Neural progenitor cell (in vitro differentiated cells): ENCODE data around the gene SLC24A2.

- RAMPAGE, long total RNA, result no peak
These were observed 101.1 kb downstream of the NFIB start for GRCh38 chr9:14212829-14213240.

DNA sequence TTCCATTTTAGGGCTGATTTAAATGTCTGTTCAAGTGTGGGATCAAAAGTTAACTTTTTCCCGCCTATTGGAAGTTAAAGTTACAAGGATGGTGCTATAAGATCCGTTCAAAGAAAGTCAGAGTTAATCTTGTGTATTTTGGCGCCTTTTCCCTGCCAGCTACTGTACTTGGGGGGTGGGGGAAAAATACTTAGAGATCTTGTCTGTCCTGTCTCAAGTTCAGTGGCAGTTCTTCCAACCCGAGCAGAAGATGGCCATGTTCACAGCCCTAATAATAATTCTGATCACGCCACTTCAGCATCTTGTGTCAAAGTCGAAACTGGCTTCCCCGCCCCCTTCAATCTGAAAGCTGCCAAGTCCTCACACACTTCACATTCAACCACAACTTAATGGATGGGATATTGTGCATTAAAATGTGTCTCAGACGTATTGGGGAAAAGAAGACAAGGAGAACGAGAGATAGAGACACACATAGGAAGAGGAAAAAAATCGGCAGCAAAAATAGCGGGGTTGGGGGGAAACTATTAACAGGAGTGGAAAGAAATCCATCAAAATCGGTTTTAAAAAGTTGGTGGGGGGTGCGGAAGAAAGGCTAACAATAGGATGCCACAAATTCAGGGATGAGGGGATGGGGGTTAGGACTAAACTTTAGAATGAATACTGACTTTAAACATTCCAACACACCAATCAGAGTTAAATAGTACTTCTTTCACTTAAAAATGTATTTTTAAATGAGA, 7.0 kb upstream of the NFIB start:
- RAMPAGE, long total RNA, result no peak

GRCh38 chr9:14419273-14419732, 105.4 kb upstream of the NFIB start:
- RAMPAGE, long total RNA, result no peak

DNA sequence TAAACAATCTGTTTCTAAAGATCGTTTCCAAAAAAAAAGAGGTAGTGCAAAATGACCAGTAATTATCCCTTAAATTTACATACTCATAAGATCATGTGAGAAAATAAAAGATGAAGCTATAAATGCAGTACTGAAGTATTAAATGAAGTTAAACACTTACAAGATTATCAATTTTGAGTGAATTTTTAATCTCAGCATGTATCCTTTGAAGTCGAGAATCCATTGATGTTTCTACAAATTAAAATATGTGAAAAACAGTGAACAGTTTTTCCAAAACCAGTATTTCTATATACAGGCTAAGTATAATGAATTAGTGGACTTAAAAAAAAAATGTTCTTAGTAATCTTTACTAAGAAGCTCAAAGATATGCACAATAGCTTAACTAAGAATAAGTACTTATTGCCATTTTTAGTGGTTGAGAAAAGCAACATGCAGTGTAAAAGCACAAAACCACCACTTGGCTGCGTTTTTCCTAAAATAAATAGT, 41.6 kb downstream of the PSIP1 start:
- RAMPAGE, long total RNA, result no peak

- RAMPAGE, long total RNA, result no peak
These were observed 38.3 kb downstream of the PSIP1 start for GRCh38 chr9:15472483-15472870.

DNA sequence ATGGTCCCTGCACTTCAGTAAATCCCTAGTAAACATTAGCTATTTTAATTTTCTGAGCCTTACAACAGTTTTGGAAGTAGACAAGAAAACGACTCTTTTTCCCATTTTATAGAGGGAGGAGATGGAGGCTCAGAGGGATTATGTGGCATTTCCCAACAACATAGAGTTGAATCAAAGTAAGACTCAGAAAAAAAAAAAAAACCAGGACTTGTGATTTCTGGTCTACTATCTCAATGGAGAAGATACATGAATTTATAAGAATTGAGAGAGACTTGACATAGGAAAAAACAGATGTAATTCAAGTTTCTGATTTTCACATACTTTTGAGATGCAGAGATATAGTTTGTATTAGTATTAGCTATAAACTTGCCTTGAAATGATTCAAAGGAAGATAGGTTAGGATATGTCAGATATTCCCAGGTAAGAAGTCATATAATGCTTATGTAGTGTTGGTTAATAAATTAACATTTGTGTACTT, 365.4 kb downstream of the CCDC171 start:
- RAMPAGE, long total RNA, result no peak

- RAMPAGE, long total RNA, result no peak
These were observed 547.9 kb downstream of the CCDC171 start for GRCh38 chr9:16100827-16101068.

DNA sequence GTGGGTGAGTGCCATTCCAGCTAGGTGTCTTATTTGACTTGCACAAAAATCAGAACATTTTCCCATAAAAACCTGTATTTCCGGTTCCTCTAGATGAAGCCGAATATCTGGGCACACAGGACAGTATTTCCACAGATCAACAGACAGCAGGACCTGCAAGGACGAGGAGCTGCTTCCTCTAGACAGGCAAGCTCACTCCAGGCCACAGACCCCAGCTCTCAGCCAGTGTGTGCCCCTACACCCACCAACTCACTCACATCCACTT, 588.7 kb downstream of the BNC2 start:
- RAMPAGE, long total RNA, result no peak

DNA sequence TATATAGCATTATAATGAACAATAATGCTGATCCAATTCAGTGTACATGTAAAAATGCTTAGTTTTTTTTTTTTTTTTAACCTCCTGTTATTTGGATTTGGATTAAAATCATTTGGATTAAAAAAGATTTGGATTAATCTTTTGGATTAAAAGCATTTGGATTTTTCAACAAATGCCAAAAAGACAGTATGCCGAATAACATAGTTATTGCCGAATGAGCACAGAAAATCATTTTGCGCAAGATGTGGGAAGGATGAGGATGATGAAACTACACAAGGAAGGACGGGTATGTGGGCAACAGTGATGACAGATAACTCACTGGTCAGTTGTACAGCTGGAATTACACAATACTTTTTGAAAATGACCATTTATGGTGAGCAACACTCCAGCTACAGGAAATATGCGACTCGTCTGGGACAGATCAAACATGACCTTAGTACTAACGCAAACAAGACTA, 457.1 kb downstream of the BNC2 start:
- RAMPAGE, long total RNA, result no peak

DNA sequence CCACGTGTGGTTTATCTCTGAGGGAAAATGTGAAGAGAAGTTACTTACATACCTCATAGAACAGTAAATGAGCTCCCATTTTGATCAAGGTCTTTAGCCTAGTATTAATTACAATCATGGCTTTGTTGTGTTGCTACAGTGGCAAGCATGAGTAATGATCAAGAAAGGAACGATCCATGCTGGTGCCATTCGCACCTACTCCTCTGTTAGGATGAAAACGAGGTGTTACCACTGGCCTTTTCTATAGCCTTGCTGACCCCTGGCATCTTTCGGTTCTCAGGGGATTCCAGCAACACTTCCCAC, 456.8 kb downstream of the BNC2 start:
- RAMPAGE, long total RNA, result no peak

DNA sequence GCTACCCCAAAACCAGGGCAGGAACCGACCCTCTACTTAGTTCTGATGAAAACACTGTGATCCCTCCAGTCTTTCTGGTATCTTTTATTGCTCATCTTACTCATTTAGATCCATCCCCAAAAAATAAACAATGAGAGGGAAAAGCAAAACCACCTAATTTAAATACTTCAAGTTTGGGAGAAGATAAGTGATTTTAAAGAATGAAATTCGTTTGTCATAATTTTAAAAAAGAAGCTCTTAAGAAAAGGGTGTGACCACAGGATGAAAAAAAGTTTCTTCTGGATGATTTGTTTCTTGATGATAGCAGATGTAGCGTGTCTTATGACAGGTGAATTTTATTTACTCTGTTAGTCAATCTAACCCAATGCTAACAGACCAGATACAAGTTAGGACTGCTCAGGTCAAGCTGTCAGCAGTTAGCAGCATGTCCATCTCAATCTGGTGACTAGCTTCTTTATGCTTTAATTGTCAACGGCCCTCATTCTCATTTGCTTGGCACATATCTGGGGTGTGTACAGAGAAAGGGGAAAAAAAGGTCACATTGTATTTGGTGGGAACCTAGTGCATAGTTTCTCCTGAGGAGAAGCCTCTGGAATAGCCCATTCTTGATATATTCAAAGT, 456.1 kb downstream of the BNC2 start:
- RAMPAGE, long total RNA, result no peak

- RAMPAGE, long total RNA, result no peak
These were observed 354.5 kb downstream of the BNC2 start for GRCh38 chr9:16515646-16516607.

- RAMPAGE, long total RNA, result no peak
These were observed 232.6 kb downstream of the BNC2 start for GRCh38 chr9:16637886-16638212.

DNA sequence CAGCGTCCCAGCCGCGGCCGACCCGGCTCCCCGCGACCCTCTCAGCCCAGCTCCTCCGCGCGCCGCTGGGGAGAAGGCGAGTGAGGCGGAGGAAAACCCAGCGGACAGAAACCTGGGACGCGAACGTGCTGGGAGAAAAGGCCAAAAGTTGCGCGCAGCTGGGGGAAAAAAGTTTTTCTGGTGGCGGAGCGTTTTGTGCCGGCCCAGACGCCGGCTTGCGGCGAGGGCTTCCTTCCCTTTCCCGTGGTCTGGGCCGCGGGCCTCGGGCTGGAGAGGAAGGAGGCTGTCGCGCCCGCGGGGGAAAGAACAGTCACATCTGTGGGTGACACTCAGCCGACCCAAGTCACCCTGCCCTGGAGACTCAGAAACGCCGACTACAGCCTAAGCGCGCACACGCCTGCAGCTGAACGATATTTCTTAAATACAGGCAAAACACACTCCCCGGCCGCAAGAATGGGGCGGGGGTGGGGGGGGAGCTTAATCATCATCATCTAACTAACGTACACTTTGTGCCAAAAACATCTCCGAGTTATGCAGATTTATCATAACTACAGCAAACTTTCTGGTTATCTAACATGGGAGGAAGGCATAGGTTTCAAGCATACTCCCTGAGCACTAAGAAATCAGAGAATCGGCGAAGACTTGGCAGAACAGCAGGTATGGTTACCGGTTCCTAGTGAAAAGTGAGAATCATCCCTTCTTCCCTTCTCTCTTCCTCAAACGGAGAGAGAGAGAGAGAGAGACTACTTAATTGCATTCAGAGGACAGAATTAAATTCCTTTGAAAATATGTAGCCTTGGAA, 1.3 kb upstream of the BNC2 start:
- RAMPAGE, long total RNA, result no peak

DNA sequence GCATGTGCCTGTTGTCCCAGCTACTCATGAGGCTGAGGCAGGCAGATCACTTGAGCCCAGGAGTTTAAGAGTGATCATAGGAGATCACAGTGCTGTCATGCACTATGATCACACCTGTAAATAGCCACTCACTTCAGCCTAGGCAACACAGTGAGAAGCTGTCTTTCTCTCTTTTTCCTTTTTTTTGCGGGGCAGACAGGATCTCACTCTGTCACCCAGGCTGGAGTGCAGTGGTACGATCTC, 23.3 kb upstream of the PLIN2 start:
- RAMPAGE, long total RNA, result no peak

- RAMPAGE, long total RNA, result no peak
These were observed 39.1 kb upstream of the PLIN2 start for GRCh38 chr9:19166427-19166841.

DNA sequence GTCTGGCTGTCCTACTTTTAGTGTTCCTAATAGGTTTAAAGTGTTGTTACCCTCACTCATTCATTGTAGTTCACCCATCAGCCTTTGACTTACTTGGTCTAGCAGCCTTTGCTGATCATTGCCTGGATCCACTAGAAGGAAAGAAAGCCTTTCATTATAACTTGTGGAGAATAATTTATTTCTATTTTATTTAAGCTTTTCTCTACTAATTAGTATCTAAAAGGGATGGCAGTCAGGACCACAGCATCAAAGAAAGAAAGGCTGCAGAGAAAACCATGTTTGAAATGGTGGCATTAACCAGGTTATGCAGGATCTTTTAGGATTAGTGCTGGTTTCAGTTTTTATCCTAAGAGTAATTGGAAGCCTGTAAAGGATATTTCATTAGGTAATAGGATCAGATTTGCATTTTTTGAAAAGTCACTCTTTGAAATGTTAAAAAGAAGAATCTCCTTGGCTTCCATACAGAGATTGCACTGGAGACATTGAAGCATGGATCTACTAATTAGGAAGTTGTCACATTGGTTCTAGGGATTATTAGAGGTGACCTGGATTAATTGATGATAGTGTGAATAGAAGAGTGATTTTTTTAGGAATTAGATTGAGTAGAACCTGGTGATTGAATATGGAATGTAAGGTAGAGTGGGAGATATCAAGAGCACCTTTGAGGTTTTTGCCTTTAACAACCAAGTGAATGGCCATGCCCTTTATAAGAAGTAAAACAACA, 59.2 kb downstream of the RPS6 start:
- RAMPAGE, long total RNA, result no peak

GRCh38 chr9:19375826-19376375, 4.1 kb downstream of the RPS6 start:
- RAMPAGE, long total RNA, result no peak

DNA sequence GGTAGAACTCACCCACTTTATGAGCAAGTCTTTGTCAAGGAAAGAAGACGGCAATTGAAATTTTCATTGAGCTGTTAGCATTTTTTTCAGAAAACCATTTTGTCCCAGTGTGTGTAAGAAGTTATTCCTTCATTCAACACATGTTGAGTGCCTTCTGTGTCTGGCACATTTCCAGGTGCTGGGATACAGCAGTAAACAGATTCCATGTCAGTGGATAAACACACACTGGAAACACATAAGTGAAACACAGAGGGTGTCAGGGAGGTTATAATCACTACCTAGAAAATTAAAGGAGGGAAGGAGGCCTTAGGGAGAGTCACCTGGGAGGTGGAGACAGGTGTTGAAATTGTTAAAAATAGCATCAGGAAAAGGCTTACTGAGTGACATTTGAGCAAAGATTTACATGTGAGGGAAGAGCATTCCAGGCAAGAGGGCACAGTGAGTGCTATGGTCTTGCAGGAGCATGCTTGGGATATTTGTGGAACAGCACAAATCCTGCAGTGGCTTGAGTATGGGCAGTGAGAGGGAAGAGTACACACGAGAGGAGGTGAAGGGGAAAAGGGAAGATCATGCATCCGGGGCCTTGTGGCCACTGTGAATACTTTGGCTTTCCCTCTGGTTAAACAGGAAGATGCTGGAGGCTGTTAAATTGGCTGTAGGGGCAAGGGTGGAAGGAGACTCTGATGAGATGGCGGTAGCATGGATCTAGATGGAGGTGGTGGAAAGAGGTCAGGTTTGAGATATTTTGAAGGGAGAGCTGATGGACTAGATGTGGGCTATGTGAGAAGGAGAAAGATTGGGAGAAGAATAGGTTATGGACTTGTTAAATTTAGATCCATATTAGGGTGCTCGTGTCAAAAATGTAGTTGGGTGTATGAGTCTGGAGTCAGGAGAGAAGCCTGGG, 36.6 kb downstream of the ACER2 start:
- RAMPAGE, long total RNA, result no peak

DNA sequence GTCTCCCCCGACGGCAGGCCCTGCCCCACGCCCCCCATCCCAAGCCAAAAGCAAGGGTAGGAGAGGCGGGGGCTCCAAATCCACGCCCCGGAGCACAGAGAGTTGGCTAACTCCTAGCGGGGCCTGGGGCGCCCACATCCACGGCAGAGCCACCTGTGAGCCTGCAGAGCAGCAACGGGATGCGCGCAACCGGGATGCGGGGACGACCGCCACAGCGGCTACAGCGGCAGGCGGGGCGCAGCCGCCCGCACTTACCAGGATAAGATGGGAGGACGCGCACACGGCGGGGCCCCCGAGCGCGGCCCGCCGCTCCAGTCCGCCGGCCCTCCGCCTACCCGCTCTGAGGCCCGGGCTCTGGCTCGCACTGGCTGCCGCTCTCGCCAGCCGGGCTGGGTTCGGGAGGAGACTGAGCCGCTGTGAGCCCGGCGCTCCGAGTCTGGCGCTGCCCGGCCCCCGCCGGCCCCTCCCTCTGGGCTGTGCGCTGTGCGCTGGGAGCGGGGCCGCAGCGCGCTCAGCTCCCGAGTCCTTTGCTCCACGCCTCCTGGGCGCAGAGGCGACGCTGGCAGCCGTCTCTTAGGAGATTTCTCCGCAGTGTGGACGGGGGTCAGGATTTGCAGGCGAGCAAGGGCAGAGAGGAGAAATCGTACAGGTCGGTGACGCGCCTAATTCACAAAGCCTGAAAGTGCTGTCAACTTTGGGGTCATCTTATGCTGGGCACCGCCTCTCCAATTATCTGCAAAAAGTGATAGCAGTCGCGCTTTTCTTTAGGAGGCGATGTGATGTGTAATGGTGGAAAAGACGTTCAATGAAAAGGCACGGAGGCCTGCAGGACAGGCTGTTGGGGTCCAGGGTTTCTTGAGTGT, at the start of gene SLC24A2:
Gene SLC24A2 (minus strand): TSS at position 408 of the 863 bp plus-strand sequence.
- RAMPAGE, long total RNA, result no peak